AG08470 (cell line): Measurements from ENCODE around the genes BTBD17, GPR142, GPRC5C, CD300LD and MRPS7.

- RRBS = no CpG with 5 or more reads among the region's 6 CpGs
Observed at GRCh38 chr17:74231854-74232246, 18.5 kb downstream of the TTYH2 start.

GRCh38 chr17:74316884-74317489, 9.0 kb upstream of the KIF19 start:
- RRBS = 22% methylated on average over 3 of the region's 23 CpGs

GRCh38 chr17:74361223-74362391, at the start of gene BTBD17:
Gene BTBD17 (minus strand): TSS chr17:74361868.
- RRBS = 8% methylated on average over 4 of the region's 36 CpGs

DNA sequence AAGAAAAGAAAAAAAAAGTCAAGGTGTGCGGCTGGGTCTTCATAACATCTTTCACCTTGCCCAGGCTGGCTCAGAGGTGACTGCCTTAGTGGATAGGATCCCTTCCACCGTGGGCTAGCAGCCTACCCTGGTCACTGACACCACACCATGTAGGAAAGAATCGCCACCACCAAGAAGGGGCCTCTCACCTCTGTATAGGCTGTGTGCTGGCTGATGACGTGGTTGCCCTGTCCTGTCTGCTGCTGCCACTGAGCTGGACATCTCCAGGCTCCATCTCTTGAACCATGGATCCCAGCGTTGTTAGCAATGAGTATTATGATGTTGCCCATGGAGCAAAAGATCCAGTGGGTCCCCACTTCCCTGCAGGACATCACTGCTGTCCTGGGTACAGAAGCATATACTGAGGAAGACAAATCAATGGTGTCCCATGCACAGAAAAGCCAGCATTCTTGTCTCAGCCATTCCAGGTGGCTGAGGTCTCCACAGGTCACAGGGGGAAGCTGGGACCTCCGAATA, at the start of gene GPR142:
Gene GPR142 (plus strand): TSS at position 307 of the 516 bp plus-strand sequence.
- RRBS = no CpG with 5 or more reads among the region's 6 CpGs

- RRBS = no CpG with 5 or more reads among the region's 5 CpGs
Observed at GRCh38 chr17:74426395-74426814, 5.5 kb upstream of the GPRC5C start.

DNA sequence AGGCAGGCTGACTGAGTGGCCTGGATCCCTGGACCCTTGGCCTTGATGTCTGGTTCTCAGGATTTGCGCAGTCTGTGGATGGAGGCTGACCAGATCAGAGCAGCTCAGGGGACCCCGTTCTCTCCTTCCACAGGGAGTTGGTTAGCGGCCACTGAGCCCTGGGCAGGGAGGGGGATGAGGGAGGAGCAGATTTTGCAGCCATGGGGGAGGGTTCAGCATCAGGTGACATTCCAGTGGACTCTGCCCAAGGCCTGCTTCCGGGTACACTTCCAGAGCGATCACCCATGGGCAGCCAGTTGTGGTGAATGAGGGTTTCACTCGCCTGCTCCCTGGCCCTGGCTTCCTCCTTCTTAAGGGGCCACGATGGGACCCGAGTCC, 4.9 kb upstream of the GPRC5C start:
- RRBS = no CpG with 5 or more reads among the region's 8 CpGs

DNA sequence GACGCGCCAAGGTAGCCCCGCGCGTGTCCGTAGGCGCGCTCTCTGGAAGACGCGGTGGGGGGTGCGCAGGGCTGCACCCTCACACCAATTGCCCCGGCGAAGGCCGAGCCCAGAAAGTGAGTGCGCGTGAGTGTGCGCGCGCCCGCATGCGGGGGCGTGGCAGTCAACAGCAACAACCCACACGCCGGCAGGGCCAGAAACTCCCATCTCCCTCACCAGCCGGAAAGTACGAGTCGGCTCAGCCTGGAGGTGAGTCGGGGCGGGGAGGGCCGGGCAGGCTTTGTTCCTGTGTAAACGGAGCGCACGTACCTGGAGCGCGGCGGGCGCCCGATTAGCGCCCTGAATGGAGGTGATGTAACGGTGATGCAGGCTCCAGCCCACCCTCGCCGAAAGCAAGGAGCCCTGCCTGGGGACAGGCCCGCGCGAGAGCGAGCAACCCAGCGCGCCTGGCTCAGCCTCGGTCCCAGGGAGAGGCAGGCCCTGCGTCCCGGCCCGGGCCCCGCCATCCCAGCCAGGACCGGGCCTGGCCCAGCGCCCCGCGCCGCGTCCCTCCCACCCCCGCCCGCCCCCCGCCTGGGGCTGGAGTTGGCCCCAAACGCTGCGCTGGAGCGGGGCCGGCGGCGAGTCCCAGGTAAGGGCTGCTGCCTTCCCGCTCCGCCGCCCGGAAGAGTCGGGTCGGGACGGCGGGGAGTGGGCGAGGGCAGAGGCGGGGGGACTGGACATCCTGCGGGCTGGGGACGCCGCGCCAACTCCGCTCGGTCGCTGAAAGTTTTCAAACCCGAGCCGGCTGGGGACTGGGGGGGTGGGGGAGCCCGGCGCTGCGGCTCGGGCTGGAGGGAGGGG, at the start of gene GPRC5C:
Gene GPRC5C (plus strand): TSS at position 196 of the 843 bp plus-strand sequence.
- RRBS = 1% methylated on average over 32 of the region's 91 CpGs

DNA sequence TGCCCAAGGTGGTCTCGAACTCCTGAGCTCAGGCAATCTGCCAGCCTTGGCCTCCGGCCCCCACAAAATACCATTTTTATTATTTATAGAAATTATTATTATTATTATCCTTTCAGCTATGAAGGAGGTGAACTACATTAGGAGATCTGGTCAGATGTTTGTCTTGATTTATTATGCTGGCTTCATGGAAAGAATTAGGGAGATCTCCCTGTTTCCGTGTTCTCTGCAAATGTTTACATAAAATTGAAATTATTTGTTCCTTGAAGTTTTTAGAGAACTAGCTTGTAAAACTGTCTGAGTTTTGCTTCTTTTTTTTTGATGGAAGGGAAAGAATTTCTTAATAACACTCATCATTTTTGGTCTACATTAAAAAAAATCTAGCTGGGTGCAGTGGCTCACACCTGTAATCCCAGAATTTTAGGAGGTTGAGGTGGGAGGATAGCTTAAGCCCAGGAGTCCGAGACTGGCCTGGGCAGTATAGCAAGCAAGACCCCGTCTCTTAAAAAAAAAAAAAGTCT, 2.5 kb downstream of the CD300A start:
- RRBS = no CpG with 5 or more reads among the region's 5 CpGs

GRCh38 chr17:74529750-74530151, 1.5 kb downstream of the CD300LB start:
- RRBS = no CpG with 5 or more reads among the region's 8 CpGs

DNA sequence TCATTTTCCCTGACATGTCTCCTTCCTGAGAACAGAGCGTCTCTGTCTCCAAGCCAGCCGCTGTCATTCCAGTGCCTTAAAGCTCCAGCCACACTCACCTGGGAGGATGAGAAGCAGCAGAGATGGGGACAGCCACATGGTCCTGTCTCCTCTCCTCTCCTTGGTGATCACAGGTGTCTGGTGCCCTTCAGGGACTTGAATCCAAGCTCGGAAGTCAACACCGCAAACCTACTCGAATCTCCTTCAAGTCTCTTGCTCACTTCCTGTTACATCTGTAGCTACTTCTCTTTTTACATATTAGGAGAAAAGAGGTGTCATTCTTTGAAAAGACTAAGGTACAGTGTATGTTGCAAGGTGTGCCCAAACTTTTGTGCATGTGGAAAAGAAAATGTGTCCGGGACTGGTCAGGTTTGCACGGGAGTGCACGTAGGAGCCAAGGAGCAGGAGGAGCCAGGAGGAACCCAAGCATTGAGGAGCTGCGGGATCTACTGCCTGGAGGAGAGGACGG, at the start of gene CD300LD:
Gene CD300LD (minus strand): TSS at position 219 of the 508 bp plus-strand sequence.
- RRBS = no CpG with 5 or more reads among the region's 10 CpGs

GRCh38 chr17:74609915-74610823, 13.4 kb downstream of the CD300E start:
- RRBS = no CpG with 5 or more reads among the region's 4 CpGs

GRCh38 chr17:74763231-74763828, 12.8 kb downstream of the NAT9 start:
- RRBS = 71% methylated on average over 1 of the region's 16 CpGs

DNA sequence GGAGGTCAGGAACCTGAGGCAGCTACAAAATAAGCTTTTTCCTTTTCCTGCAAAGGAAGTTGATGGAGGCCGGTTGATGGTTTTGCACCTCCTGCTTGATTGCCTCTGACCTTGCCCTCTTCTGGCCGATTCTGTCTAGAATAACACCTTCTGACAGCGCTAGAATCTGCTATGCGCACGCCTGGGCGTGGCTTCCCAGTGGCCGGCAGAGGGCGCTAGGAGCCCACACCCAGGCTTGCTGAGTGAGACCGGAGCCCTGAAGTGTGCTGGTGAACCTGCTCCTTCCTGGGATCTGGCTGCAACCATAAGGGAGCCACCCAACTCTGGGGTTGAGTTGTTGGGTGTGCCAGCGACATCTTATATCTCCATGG, 15.1 kb downstream of the TMEM104 start:
- RRBS = 9% methylated on average over 3 of the region's 10 CpGs

DNA sequence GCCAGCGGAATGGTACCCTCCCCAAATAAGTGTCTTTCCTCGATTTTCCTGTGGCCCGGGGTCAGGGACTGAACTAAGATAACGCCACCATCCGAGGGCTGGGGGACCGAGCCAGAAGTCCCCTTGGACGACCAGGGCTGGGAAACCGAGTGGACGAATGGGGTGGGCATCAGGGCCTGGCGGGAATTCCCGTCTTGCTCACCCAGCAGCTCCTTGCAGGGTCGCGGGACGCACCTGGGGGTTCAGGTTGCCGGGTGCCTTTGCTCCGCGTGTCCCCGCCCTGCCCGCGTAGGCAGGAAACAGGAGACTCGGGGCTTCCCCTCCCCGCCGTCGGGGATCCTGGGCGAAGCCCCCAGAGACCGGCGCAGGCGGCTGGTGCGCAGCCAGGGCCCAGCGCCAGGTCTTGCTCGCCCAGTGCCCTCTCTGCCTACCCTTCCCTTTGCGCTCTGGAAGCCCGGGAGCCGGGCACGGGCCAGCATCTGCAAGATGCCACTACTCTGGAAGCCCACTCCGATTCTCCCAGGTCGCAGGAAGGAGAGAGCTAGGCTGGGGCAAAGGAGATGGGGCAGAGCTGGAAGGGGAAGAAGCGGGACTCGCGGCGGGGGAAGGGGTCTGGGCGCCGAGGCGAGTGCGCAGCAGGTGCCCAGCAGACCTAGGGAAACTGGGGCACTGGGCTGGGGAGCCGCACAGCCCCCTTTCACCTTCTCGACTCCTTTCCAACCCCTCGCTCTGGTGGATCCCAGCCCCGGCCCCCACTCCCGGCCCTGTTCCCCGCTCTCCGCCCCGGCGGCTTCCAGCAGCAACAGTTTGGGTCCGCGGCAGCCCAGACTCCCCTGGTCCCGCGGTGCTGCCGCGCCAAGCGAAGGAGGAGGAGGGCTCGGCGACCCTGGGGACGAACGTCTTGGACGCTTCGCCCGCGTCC, 823 bp upstream of the GRIN2C start:
- RRBS = 5% methylated on average over 15 of the region's 69 CpGs

- RRBS = no CpG with 5 or more reads among the region's 2 CpGs
Observed at GRCh38 chr17:74874061-74874556, 1.3 kb upstream of the FDXR start.

DNA sequence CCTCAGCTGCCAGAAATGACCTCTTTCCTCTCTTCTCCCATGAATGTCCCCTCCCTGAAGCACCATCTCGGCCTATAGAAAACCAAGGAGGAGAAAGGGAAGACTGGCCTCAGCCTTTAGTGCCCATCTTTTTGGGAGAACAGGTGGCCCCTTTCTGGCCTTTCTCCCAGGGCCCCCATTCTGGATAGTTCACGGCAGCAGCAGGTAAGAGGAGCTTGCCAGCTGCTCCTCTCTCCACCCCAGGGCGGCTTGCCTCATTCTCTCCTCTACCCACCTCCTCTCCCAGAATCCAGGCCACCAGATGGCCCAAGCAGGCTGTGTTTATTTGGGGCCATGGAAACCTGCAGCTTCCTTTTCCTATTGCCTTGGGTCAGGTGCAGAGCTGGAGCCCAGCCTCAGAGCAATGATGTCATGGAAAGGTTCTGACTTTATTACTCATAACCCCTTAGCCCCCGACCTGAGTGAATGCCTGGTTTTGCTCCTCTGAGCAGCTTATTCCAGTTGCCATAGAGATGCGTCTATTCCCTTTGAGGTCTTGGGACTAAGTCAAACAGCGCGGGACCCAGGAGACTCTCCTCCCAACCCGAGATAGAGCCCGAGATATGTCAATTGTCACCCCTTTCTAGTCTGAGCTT, 1.5 kb upstream of the MRPL58 start:
- RRBS = no CpG with 5 or more reads among the region's 9 CpGs

GRCh38 chr17:75033544-75034229, 13.1 kb downstream of the ATP5PD start:
- RRBS = 1% methylated on average over 7 of the region's 35 CpGs

DNA sequence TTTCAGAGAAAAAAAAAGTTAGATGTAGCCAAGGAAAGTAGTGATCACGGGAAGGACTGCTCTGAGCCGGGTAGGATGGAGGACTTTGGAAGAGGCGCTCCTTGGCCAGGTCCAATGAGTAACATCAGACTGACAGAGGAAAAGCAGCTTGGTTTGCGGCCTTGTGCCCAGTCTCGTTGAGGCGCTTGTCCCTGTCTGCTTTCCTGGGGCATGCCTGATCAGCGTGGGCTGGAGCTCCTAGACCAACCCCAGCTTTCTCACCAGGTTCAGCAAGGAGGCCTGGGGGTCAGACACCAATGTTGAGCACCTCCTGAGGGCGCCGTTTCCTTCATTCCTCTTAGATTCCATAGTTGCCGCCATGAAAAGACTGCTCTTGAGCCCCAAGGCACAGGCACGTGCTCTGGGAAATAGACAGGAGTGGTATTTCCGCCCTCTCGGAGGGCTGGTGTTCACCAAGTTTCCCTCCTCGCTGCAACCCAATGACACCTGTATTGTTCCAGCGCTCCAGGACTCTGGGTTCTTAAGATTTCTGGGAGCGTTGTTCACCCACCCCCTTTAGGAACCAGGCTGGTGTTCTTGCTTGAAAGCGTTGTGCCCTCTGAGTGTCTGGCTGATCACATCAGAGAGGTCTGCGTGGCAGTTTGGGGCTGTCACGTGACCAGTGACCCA, 17.9 kb downstream of the KCTD2 start:
- RRBS = no CpG with 5 or more reads among the region's 19 CpGs

- RRBS = no CpG with 5 or more reads among the region's 11 CpGs
Observed at GRCh38 chr17:75163488-75164139, 9.3 kb upstream of the JPT1 start.

DNA sequence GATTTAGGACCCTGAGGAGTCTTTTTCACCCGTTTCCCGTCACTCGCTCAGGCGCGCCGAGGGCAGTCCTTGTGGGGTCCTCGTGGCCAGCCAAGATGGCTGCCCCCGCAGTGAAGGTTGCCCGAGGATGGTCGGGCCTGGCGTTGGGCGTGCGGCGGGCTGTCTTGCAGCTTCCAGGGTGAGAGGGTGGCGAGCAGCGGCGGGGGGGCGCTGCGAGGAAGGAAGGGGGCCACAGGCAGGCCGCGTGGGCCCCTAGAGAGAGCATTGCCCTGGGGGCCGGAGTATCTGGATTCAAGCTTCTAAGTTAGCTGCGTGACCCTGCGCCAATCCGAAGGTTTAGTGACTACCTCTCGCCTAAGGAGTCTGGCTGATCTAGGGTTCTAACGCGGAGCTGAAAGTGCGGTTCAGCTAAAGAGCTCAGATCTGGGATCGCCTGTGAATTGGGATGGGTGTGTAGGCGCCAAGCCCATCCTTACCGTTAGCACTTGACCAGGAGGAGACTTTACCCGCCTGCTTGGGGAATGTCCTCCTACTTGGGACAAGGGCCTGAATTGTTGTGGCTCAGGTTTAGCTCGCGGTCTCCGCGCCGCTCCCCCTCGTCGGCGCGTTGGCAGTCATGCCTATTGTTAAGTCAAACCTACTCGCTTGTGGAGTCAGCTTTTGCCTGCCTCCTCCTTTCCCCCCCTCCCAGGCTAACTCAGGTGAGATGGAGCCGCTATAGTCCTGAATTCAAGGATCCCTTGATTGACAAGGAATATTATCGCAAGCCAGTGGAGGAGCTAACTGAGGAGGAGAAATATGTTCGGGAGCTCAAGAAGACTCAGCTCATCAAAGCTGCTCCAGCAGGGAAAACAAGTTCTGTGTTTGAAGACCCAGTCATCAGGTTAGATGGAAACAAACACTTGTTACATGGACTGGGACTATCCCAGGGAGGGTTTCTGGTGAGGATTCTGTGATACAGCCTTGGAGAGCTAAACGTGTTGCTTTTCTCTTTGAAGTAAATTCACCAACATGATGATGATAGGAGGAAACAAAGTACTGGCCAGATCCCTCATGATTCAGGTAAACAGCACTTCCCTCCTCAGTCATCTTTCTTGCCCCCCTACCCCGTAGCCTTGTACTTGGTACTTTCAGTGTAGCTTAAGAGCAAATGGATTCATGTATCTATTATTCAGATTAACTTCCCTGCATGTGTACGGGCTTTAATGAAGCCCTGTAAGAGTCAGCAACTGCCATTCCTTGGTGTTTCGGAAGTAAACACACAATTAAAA, at the start of gene MRPS7:
Gene MRPS7 (plus strand): TSS at position 74 of the 1,271 bp plus-strand sequence.
- RRBS = no CpG with 5 or more reads among the region's 50 CpGs